Placental epithelial cell (primary cell): Measurements from ENCODE around the genes PCDHGA6 and PCDHGA7.

GRCh38 chr5:141373623-141374044, at the start of gene PCDHGA6:
TSS of gene PCDHGA6 (plus strand) at chr5:141373891.
- CAGE, long polyA plus RNA, result no peak

- CAGE, long polyA plus RNA, result no peak
These were observed at the start of gene PCDHGA7 for GRCh38 chr5:141382533-141383315. TSS of gene PCDHGA7 (plus strand) at chr5:141382742.

GRCh38 chr5:141495912-141496530, 7.1 kb downstream of the PCDHGC5 start:
- CAGE, long polyA plus RNA, result no peak

- CAGE, long polyA plus RNA, result no peak
These were observed 40.6 kb downstream of the PCDHGC5 start for GRCh38 chr5:141529495-141529810.

DNA sequence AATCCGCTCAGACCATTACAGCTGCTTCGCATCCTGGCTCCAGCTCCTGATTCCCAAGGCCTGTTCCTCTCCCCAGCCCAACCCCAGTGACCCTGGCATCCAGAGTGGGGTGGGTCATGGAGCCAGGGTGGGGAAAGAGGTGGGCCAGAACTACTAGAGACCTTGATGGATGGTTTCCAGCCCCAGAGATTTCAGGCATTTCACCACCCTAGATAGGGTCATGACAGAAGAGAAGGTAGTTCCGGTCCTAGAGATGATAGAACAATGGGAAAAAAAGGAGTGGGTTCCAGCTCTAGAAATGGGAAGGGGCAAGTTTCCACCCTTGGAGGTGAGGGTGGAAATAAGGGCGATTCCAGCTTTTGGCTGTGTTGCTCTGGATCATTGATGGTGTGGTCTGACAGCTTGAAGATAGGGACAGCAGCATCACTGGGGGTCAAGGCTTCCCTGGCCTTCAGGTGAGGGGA, 4.3 kb downstream of the RELL2 start:
- CAGE, long polyA plus RNA, result no peak

- CAGE, long polyA plus RNA, result no peak
These were observed 5.6 kb downstream of the FCHSD1 start for GRCh38 chr5:141645641-141646073.

- CAGE, long polyA plus RNA, result no peak
These were observed 36.7 kb downstream of the PCDH1 start for GRCh38 chr5:141841103-141842294.

DNA sequence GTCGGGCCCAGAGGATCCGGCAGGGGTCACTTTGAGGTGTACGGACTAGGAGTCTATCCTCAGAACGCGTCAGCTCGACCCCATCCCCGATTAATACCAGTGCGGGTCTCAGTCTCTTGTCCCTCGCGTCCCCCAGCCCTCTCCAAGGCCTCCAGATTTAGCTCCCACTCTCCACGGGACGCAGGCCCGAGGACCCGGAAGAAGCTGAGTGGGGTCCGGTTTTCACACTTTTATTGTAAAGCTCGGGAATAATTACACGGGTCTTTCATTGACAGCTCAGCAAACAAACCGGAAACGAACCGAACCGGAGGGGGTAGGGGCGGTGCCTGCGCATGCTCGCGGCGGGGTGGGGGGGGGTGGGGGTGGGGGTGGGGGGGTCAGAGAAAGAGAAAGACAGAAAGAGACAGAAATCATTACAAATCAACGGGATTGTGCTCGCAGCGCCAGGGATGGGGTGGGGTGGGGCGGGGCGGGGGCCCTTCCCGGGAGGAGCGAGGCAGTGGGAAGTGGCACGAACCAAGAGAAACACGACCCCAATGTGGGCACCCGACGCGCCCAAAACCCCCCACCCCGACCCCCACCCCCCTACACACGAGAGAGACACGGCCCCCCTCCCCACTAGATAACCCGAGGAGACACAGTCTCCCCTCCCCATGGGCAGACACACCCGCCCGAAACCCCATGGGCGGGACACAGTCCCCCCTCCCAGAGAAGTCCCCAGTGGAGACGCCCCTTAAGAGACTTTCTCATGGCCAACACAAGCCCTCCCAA, 27.8 kb downstream of the PCDH1 start:
- CAGE, long polyA plus RNA, result no peak

GRCh38 chr5:141862996-141863600, 15.1 kb downstream of the PCDH1 start:
- CAGE, long polyA plus RNA, result no peak

DNA sequence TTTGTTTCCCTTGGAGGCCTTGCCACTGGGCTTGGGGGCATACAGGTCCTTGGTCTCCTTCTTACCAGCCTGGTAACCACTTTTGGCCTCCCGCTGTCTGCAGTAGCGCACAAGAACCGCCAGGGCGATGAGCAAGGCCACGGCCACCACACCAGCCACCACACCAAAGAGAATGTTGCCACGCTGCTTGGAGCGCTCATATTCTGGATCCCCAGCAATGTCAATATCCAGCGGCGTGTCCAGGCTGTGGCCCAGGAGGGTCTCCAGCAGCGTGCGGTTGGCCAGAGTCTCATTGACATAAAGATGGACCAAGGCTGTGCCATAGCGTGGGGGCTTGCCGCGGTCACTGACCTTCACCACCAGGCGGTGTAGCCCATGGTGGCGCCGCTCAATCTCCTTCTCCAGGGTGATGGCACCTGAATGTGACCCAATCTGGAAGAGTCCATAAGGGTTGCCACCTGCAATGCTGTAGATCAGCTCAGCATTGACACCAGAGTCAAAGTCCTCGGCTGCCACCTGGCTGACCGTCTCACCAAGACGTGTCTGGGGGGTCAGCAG, 14.5 kb downstream of the PCDH1 start:
- CAGE, long polyA plus RNA, result no peak

GRCh38 chr5:141875296-141875777, 2.9 kb downstream of the PCDH1 start:
- CAGE, long polyA plus RNA, result no peak

DNA sequence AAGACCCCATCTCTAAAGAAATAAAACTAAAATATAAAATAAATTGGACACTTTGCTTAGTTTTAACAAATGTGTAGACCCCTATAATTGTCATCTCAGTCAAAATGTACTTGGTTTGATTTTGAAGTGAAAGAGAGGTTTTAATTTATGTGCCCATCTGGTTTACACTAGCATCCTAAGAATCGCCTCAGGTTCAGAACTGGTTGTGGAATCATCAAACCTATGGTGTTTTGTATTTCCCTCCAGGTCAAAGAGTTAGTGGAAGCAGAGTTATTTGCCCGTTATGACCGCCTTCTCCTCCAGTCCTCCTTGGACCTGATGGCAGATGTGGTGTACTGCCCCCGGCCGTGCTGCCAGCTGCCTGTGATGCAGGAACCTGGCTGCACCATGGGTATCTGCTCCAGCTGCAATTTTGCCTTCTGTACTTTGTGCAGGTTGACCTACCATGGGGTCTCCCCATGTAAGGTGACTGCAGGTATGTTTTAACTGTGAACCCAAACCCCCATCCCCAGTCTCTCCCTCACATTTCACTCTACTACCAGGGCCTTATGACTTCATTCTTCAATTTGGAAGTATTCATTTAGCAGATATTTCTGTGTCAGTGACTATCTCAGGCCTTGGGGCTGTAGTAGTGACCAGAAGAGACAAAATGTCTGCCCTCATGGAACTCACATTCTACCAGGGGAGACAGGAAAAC, 11.1 kb downstream of the RNF14 start:
- CAGE, long polyA plus RNA, result no peak

GRCh38 chr5:141995050-141995821, 17.6 kb downstream of the GNPDA1 start:
- CAGE, long polyA plus RNA, result no peak

GRCh38 chr5:142088948-142089524, 19.5 kb upstream of the NDFIP1 start:
- CAGE, long polyA plus RNA, result no peak

DNA sequence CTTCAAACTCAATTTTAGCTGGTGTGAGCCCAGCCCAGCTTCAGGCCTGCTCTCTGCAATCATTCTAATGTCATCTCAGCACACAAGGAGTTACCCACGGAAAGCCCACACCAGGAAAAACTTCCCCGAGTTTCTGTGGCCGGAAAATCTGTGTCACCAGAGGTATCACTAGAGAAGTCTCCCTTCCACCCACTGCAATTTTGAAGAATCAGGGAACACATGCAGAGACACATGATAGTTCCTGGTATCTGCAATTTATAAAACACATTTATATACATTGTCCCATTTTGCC, 13.5 kb upstream of the NDFIP1 start:
- CAGE, long polyA plus RNA, result no peak

- CAGE, long polyA plus RNA, result no peak
These were observed 36.7 kb downstream of the NDFIP1 start for GRCh38 chr5:142145171-142145701.

DNA sequence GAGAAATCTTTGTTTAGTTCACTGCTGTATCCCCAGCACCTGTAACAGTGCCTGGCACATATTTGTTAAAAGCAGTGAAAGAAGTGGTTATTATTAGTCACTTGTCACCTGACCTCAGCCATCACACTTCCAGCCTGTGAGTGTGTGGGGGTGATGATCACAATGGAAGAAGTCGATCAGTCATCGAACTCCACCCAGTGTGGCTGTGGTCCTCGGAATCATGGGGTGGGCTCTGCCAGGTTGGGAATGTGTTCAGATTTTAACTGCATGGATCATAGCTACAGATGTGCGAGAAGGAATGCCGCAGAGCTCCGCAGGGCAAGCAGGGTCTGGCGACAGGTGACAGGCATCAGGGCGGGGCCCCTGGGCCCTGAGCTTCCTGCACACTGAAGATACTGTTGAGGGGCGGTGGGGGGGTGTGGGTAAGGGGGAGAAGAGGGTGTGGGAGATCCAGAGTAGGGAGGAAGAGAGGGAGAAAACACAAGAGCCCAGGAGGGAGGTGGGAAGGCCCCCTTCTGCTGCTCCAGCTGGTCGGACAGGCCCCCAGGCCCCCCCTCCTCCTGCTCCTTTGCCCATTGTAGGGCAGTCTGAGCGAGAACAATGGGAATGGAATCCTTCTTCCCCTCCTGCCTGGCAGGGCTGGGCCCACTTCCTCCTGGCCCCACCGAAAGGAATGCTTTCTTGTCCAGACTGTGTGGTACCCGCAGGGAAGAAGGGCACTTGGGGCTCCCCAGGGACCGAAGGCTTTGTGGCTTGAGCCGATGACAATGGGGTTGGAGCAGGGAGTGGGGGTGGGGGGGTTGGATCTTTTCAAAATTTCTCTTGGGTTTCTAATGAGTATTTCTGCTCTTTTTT, 89.5 kb downstream of the SPRY4 start:
- CAGE, long polyA plus RNA, result no peak

DNA sequence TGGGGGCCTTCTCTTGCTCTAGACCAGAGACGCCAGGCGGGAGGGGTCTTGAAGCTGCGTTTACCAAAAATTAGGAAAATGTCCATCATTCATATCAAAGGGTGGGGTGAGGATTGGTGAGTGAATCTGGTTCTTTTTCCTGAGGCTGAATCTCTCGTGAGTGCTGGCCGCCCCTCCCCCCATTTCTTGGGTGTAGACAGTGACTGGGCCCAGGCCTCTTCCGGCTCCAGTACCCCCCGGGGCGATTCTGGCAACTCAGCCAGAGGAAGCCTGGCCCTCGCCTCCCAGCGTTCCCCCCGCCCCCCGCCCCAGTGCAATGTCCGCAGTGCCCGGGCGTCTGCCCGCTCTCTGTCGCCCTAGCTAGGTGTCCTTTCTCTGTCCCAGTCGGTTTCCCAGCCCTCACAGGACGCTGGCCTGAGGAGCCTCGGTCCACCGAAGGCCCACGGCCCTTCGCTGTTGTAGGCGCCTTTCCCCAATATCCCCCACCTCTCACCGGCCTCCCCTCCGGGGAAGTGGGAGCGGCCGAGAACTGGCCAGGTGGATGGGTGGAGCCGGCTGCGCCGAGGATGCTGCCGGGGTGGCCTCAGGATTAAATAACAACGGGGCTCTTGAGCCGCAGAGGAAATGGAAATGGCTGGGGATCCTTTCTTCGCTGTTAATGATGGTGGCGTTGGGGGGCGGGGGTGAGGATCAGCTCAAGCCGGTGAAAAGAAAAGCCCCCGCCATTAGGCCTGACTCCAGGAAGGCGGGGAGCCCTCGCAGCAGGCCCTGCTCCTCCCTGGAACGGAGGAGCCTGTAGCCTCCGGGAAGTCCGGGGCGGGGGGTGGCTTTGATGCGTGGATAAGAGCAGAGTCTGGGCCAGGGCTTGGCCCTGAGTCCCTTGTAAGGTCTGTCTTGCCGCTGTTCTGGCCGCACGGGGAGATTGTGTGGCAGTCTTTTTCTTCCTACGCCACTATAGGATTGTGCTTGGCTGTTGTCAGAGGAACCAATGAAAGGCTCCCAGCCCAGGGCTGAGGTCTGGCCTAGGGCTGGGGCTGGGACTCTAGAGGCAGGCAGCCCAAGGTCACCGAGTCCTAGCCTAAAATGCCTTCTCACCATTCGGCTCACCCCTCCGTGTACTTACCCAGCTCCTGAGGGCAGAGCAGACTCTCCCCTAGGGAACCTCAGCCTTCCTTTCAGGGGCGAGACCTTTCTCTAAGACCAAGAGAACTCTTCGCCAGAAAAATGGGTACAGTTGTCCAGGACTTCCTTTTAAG, 1.2 kb upstream of the SPRY4 start:
- CAGE, long polyA plus RNA, result no peak

GRCh38 chr5:142425960-142426861, 101.4 kb upstream of the SPRY4 start:
- CAGE, long polyA plus RNA, result no peak

DNA sequence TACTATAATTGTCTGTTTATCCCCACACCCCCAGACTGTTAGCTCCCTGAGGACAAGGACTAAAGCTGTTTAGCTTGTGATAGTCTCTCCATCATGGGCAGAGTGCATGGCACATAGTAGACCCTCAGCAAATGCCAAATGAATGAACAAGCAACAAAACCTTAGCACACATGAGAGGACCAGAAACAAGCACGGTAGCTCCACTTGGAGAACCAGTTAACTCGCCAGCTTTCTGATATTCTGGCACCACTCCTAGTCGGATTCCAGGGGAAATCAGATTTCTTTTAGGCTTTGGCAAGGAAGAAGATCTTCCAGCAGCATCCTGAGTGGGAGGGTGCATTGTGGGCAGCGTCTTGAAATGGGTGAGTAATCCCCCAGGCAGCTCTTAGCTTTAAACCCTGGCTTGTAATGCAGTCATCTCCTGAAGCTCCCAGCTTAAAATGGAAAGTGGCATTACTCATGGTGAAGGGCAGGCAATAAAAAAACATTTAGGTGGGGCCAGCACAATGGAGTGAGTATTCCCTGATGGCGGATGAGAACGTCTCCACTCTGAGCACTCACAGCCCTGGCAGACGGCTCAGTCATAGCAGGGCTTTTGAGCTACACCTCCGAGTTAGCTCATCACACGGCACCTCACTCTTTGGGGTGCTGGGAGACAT, 41.1 kb downstream of the FGF1 start:
- CAGE, long polyA plus RNA, result no peak